ENCODE measurements around a stretch of chr19.

GRCh38 chr19:31347473-31347980, 1.7 kb downstream of the TSHZ3 start:
- RRBS: no CpG with 5 or more reads among the region's 7 CpGs

- RRBS: no CpG with 5 or more reads among the region's 3 CpGs
Observed at GRCh38 chr19:31803354-31803603, 454.0 kb upstream of the TSHZ3 start.

DNA sequence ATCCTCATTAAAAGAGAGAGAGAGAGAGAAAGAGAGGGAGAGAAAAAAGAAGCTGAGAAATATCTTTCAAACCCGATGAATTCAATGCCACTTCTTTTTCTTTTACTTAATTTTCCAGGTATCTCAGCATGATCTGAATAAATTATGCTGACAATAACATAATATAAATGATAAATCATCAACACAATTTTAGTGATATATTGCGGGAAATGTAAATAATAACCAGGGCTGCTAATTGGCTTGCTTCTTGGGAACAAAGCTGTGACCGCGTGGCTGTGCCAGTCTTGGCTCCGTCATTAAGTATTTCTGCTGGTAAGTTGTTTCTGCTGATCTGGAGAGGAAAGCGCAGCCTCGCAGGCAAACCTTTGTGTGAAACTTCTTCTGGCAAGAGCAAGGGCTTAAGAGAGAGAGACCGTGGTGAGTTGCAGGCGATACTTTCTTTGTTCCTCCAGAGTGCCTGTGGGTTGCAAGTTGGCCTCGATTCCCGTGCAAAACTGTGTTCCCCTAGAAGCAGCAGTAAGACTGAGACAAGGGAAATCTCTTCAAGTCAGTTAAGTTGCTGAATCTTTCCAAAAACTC, 489.1 kb upstream of the TSHZ3 start:
- RRBS: no CpG with 5 or more reads among the region's 11 CpGs

DNA sequence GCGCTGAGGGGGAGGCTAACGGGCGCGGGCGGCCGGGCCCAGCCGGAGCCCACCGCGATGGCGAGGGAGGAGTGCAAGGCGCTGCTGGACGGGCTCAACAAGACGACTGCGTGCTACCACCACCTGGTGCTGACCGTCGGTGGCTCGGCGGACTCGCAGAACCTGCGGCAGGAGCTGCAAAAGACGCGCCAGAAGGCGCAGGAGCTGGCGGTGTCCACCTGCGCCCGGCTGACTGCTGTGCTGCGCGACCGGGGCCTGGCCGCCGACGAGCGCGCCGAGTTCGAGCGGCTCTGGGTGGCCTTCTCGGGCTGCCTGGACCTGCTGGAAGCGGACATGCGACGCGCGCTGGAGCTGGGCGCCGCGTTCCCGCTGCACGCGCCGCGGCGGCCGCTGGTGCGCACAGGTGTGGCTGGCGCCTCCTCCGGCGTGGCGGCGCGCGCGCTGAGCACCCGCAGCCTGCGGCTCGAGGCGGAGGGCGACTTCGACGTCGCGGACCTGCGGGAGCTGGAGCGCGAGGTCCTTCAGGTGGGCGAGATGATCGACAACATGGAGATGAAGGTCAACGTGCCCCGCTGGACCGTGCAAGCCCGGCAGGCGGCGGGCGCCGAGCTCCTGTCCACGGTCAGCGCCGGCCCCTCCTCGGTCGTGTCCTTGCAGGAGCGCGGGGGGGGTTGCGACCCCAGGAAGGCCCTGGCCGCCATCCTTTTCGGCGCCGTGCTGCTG, 720 bp downstream of the RGS9BP start:
- RRBS: 19% methylated on average over 14 of the region's 96 CpGs

GRCh38 chr19:32902397-32902867, 32.9 kb upstream of the SLC7A9 start:
- RRBS: no CpG with 5 or more reads among the region's 8 CpGs

DNA sequence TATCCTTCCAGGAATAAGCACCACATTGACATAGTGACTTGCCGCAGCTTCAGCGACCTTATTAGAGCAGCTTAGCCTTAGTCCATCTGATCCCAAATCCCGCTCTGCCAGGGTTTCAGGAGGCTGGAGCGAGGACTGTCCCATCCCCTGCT, 25.8 kb downstream of the RHPN2 start:
- RRBS: no CpG with 5 or more reads among the region's 4 CpGs

DNA sequence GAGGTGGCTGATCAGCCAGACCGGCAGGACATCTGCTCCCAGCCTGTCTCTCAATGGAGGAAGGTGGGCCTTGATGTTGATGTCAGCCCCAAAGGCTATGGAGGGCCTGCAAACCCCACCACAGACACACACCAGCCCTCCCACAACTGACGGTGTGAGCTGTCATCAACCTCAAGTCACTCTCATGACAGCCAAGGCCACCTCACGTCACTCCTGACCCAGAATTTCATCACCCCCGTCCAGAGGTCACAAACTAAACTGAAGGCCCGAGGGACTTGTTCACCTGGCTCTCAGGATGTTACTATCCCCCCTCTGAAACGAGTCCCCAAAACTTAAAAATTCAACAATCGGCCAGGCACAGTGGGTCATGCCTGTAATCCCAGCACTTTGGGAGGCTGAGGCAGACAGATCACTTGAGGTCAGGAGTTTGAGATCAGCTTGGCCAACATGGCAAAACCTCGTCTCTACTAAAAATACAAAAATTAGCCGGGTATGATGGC, 25.4 kb downstream of the RHPN2 start:
- RRBS: no CpG with 5 or more reads among the region's 9 CpGs

DNA sequence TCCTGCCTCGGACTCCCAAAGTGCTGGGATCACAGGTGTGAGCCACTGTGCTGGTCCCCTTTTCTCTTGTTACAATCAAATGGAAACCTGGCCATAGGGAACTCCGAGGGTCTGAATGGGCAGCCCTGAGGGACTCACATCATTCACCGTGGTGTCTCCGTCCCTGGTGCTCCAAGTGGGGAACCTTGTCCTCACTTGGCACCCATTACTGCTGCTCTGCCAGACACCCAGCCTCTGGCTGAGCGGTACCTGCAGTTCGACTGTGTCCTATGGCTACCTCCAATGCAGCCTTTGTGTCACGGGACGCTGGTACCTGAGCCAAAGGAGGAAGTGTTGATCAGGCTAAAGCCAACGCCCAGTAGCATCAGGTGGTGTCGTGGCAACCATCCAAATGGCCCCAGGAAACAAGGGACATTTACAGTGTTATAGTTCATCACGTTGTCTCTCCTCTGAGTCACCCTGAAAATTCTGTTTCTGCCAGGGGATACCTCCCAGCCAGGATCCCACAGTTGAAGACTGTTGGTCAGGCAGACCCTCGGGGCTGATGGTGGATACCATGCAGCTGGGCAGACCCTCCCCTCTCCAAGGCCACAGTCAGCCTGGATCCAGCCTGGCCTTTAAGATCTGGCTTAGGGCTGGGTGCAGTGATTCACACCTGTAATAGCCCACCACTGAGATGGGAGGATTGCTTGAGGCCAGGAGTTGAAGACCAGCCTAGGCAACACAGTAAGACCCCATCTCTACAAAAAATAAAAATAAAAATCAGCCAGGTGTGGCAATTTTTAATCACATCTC, 10.0 kb downstream of the RHPN2 start:
- RRBS: no CpG with 5 or more reads among the region's 12 CpGs

DNA sequence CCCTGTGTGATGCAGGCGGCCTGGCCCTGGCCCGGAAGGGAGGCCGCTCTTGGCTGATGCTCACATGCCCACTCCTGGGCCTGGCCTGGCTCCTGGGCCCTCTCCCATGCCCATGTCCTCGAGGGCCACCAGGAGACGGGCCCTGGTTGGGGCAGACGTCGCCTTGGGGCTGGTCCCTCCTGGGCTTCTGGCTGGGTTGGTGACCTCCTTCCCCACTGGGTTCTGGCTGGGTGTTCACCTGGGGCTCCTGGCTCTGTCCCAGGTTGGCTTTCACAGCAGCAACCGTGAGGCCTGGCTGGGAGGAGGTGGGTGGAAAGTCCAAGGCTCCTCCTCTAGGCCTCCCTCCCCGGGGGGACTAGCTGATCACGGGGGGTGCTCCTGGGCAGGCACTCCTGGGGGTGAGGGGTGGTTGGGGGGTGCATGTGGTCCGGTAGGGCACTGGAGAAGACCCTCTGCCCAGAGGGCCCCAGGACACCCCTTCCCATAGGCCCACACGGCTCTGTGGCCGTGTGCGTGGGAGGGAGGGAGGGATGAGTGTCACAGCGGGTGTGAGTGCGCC, 15.5 kb upstream of the SLC7A10 start:
- RRBS: 29% methylated on average over 3 of the region's 16 CpGs

- RRBS: no CpG with 5 or more reads among the region's 4 CpGs
Observed at GRCh38 chr19:33278478-33279011, 23.8 kb downstream of the CEBPA start.

DNA sequence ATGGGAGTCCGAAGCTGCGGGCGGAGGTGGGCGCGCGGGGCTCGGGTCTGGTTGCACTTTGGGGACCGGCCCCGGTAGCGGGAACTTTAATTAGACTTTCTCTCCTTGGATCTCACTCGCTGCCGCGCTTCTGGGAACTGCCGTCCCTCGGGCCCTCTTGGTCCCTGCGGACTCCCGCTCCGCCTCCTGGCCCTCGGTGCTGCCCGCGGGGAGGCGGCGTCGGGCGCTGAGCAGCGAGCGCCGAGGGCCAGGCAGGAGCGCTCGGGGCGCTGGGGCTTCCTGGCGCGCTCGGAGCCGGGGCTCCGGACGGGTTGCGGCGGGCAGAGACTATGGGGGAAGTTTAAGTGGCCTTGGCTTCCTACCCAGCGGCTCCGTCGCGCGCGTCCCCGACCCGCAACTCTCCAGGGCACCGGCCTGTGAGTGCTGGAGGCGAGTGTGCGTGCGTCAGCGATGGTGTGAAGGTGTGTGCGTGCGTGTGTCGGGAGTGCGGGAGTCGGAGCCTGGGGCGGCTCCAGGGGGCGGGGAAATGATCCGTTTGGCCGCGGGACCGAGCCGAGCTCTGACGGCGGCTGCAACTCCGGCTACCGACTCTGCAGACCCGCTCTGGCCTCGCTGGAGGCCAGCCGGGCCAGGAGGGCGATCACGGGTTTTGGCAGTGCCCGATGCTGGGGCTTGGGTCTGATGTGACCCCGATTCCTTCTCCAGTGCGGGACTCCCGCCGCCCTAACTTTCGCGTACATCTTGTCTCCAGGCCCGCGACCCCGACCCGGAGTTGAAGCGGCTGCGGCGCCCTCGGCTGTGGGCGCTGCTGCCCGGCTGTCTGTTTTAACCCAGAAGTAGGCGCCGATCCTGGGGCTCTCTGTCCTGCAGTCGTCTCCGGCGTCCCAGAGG, 918 bp downstream of the CHST8 start:
- RRBS: 8% methylated on average over 17 of the region's 95 CpGs

DNA sequence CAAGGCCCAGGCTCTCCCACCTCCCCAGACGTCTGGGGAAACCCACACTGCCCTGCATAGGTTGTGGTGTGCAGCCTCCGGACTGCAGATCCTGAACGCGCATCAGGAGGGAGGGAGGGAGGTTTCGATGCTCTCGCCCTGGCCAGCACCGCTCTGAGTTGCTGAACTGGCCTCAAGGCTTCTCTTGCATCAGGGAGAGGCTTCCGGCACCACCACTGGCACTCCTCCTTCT, 24.2 kb downstream of the KCTD15 start:
- RRBS: no CpG with 5 or more reads among the region's 8 CpGs

GRCh38 chr19:34202061-34202339, 29.7 kb downstream of the LSM14A start:
- RRBS: no CpG with 5 or more reads among the region's 2 CpGs

GRCh38 chr19:34230813-34231896, 23.2 kb upstream of the GARRE1 start:
- RRBS: no CpG with 5 or more reads among the region's 17 CpGs

GRCh38 chr19:34254655-34255667, 607 bp downstream of the GARRE1 start:
- RRBS: under 1% methylated on average over 18 of the region's 99 CpGs

DNA sequence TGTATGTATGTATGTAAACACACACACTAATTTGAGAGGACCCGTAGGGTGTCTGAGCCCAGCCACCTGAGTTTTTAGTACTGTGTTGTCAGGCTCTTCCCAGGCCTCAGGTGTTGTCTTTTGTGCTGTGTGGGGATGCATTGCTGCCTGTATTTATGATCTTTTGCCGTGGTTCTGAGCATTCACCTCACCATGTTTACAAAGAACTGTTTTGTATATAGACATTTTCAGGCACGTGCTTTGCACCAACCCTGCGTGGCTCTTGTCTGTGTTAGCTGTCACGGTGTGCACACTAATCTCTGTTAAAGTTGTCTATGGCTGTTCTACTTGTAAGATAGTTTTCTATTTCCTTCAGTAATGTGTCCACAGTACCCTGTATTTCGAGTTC, 10.3 kb upstream of the GPI start:
- RRBS: no CpG with 5 or more reads among the region's 6 CpGs

DNA sequence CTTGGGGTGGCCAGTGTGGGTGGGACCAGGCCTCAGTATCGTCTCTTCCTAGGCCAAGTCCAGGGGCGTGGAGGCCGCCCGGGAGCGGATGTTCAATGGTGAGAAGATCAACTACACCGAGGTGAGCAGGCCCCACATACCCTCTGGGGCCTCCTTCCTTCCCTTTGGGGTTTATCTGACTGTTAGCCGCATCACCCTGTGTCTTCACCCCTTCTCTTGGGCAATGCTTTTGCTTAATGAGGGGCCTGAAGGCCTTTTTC, 1.7 kb downstream of the GPI start:
- RRBS: no CpG with 5 or more reads among the region's 7 CpGs

GRCh38 chr19:34375491-34376211, 10.7 kb downstream of the GPI start:
- RRBS: no CpG with 5 or more reads among the region's 14 CpGs

- RRBS: no CpG with 5 or more reads among the region's 3 CpGs
Observed at GRCh38 chr19:34468241-34468679, 13.3 kb upstream of the WTIP start.

GRCh38 chr19:35122488-35123312, 7.1 kb downstream of the FXYD3 start:
- RRBS: 54% methylated on average over 2 of the region's 19 CpGs